ENCODE measurements around a stretch of chr2.

DNA sequence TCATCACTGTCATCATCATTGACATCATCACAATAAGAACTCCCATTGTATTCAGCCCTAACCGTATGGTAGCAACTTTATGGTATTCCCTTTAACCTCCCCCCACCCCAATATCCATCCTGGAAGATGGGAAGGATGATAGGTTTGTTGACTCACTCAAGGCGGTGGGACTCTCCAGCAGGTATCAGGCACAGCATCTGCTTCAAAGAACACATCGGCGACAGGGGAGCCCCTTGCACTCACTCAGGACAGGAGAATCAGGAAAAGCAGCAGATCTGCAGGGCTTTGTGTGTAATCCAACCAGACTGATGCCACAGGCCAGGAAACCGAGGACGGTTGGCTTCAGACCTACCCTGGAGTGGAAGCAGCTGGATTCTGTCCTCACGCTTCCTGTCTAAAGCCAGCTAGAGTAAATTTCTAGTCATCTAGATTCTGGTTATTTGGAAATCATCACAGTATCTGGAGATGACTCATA lies 289.1 kb upstream of the PLGLB2 start:
- RRBS = no CpG with 5 or more reads among the region's 7 CpGs

- RRBS = no CpG with 5 or more reads among the region's 9 CpGs
Observed at GRCh38 chr2:87477637-87478100, 270.2 kb upstream of the PLGLB2 start.

DNA sequence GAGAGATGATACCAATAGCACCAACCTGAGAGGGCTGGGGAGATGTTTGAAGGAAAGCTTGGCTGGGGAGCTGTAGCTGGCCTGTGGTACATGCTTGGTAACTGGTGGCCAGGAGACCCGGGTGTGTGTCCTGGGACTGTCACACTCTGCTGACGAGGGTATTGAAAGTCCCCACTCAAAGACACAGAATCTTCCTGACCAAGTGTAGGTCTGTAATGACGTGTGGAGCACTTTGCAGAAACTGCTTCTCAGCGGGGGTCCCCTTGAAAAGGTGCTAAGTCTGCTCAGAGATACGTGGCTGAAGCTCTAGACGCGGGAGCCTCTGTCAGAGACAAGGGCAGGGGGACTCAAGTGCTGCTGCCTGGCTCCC lies 230.4 kb upstream of the PLGLB2 start:
- RRBS = no CpG with 5 or more reads among the region's 7 CpGs

GRCh38 chr2:87584201-87585038 lies 163.5 kb upstream of the PLGLB2 start:
- RRBS = no CpG with 5 or more reads among the region's 40 CpGs

GRCh38 chr2:87639723-87640108 lies 108.2 kb upstream of the PLGLB2 start:
- RRBS = no CpG with 5 or more reads among the region's 9 CpGs

GRCh38 chr2:88127463-88127867 lies 397 bp downstream of the FABP1 start:
- RRBS = no CpG with 5 or more reads among the region's 3 CpGs

DNA sequence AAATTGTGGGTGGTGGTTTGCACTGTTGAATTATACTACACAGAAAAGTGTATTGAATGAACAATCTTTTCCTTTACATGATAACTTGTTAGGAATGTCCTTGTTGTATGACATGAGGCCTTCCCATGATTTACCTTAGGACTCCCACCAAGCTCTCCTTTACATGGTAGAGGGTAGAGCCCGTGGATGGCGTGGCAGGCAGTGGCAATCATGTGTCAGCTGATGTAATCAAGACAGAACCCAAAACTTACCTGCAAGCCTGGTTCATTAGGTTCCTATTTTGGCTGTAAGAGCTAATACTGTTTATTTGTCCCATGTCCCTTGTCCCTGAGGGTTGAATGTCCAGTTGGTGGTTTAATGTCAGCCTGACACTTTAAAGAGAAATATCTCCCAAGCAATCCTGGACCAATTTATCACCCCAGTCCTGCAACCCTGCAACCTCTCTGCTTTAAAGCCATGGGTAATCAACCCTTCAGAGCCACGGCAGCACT lies 5.9 kb upstream of the FABP1 start:
- RRBS = no CpG with 5 or more reads among the region's 3 CpGs

GRCh38 chr2:88138391-88138760 lies 10.5 kb upstream of the FABP1 start:
- RRBS = no CpG with 5 or more reads among the region's 5 CpGs

DNA sequence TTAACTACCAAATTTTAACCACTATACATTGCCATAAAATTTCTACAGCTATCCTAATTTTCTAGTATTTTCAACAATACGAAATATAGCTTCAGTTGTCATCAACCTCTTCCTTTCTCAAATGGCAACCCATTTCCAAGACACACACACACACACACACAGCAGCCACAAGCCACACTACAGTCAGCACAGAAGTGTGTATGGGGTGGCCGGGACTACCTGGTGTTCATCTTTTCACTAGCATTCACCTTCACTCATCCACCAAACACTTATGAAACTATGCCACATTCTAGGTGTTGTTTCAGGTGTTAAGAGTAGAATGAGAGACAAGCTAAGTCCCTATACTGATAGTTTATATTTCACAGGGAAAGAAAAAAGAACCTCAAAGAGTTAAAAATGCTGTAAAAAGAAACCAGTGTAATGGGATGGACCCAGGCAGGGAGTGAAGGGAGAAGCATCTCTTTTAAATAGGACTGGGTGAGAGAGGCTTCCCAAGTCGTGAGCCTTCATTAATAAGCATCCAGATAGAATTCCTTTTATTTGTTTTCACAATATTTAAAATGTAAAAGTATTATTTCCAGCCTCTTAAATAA lies 40.1 kb downstream of the TEX37 start:
- RRBS = no CpG with 5 or more reads among the region's 3 CpGs

DNA sequence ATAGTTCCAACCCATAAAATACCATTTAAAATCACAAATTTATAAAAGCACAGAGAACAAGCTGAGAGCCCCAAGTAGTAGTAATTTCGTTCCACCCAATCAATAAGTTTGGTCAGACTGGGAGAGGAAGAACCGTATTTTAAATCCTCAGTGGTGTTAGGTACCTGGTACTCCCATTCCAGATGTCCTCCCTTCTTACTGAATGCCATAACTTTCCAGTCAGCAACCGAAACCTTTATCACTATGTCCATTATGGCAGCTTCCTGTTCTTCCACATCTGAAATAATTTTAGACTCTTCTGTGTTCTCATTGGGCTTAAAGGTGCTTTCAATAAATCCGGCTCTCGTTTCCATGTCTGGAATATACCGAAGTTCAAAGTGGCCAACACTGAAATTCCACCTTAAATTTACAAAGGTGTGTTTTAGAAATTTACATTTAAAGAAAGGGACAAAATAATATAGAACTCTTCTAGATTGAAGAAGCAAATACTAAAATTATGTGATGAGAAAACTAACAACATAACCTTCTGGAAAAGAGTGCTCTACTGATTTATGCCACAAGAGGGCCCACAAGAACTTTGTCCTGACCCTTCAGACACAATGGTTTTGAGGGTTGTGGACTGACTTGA lies 36.5 kb downstream of the EIF2AK3 start:
- RRBS = no CpG with 5 or more reads among the region's 6 CpGs

DNA sequence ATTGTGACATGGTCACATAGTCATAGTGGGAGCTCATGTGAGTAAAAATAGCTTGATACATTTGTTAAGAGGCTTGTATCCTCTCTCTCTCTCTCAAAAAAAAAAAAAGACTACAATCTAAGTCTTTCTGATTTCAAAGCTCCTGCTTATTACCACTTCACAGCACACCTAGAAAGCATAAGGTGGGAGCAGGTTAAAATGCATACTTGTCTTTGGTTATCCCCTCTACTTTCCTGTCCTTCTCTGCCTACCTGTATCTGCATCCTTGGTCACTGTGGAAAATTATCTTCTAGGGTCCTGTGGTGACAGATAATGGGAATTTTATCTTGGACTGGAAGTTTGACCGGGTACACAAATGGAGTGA lies 46.2 kb downstream of the RPIA start:
- RRBS = no CpG with 5 or more reads among the region's 1 CpG

- RRBS = no CpG with 5 or more reads among the region's 4 CpGs
Observed at GRCh38 chr2:89117549-89118070, 426.1 kb downstream of the RPIA start.

GRCh38 chr2:91771363-91771795 lies 2815.7 kb upstream of the AQP7B start:
- RRBS = no CpG with 5 or more reads among the region's 3 CpGs

- RRBS = no CpG with 5 or more reads among the region's 2 CpGs
Observed at GRCh38 chr2:94221007-94221601, 366.0 kb upstream of the AQP7B start.

DNA sequence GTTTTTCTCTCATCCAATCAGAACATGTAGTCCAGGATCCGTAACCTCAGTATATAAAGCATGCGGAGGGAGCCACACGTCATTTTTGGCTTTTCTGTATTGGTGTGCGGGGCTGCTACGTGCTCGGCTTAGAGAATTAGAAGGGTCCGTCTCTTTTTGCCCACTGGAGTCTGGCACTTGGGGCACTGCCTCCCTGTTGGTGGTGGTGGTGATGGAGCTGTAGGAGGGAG lies 76.2 kb downstream of the TEKT4 start:
- RRBS = no CpG with 5 or more reads among the region's 7 CpGs

- RRBS = no CpG with 5 or more reads among the region's 2 CpGs
Observed at GRCh38 chr2:95031573-95031983, 6.1 kb downstream of the MAL start.

- RRBS = no CpG with 5 or more reads among the region's 12 CpGs
Observed at GRCh38 chr2:95058878-95059481, 33.5 kb downstream of the MAL start.

DNA sequence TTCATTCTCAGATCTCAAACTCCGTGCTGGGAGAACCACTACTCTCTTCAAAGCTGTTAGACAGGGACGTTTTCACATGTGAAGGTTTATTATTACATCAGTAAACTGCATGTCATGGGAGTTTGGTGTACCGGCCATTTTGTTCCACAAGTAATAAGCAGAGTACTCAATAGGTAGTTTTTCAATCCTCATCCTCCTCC lies 10.1 kb upstream of the ANKRD36C start:
- RRBS = 100% methylated on average over 1 of the region's 3 CpGs

- RRBS = no CpG with 5 or more reads among the region's 2 CpGs
Observed at GRCh38 chr2:96112495-96112846, 3.9 kb downstream of the ADRA2B start.

All from epidermal melanocyte (primary cell).